ENCODE results near the genes CHST5, SYCE1L and WWOX.

DNA sequence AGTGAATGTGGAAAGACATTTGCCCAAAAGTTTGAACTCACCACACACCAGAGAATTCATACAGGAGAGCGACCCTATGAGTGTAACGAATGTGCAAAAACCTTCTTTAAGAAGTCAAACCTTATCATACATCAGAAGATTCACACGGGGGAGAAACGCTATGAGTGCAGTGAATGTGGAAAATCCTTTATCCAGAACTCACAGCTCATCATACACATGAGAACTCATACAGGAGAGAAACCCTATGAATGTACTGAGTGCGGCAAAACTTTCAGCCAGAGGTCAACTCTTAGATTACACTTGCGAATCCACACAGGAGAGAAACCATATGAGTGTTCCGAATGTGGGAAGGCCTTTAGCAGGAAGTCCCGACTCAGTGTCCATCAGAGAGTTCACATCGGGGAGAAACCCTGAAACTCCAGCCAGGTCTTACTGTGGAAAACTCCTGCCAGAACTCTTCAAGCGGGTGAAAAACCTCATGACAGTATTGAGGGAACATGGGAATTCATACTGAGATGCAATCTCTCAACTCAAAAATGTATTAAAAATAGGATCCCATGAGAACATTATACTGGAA lies 21.7 kb downstream of the ZFP1 start:
- PRO-cap, result no peak

GRCh38 chr16:75237999-75238987 lies 13.1 kb downstream of the BCAR1 start:
- PRO-cap, result no peak

- PRO-cap, result unidirectional peak, plus-strand start at chr16:75247451
These were observed 4.3 kb downstream of the BCAR1 start for GRCh38 chr16:75247079-75247608.

DNA sequence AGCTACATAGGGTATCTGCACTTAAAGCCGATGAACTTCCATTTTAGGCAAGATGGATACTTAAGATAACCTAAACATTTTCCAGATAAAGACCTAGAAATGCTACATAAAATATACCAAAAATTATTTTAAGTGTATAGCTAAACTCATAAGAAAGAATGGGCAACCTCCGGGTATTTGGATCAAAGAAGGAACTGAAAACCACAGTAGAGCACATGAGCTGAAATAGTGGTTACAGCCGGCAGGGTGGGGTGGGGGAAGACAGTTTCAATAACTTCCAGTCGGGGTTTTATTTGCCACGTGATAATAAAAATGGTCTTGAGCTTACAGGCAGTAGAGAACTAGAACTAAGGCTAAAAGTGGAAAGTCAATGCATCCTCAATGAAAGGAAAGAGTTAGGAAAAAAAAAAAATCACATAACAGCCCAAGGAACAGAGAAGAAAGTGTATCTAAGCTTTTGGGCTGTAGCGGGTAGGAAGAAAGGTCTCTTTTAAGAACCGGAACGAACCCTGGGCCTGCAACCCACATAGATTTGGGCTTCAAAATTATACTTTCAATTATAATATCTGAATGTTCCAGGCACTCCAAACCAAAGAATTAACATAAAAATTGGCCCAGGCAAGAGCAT lies 53.0 kb downstream of the CFDP1 start:
- PRO-cap, result no peak

- PRO-cap, result no peak
These were observed 50.5 kb downstream of the CFDP1 start for GRCh38 chr16:75382879-75383128.

- PRO-cap, result no peak
These were observed 11.9 kb upstream of the CFDP1 start for GRCh38 chr16:75445274-75445607.

DNA sequence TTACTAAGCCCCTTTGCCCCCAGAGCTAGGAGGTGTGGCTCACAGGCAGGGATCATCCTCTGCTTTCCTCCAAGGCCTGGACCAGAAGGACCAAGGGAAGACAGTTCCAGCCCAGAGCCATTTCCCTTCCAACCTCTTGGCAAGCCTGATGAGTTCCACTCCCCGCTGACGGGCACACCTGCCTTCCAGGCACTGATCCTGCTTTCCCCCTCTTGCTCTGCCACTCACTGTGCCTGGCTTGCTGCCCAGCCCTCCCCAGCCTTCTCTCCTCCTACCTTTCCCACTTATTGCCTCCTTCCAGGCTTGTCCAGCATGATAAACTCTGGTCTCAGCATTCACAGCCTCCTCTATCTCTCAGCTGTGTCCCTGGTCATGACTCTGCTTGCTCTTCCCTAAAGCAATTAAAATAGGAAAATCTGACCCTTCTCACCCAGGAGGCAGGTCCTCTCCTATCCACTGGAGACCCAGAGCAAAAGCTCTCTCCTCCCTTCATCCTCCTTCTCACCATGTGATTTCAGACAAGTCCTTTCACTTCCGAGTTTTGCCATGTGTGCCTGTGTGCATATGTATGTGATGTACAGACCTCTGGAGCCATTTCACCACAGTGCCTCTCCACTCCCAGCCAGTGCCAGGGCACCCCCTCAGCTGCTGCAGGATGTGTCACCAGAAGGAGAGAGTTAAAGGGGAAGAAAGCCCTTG lies 13.3 kb upstream of the TMEM170A start:
- PRO-cap, result no peak

- PRO-cap, result no peak
These were observed 9.1 kb downstream of the CHST6 start for GRCh38 chr16:75486058-75486542.

GRCh38 chr16:75516913-75517684 lies 18.8 kb downstream of the CHST5 start:
- PRO-cap, result bidirectional peak, plus-strand start at chr16:75517490, minus-strand start at chr16:75517263

DNA sequence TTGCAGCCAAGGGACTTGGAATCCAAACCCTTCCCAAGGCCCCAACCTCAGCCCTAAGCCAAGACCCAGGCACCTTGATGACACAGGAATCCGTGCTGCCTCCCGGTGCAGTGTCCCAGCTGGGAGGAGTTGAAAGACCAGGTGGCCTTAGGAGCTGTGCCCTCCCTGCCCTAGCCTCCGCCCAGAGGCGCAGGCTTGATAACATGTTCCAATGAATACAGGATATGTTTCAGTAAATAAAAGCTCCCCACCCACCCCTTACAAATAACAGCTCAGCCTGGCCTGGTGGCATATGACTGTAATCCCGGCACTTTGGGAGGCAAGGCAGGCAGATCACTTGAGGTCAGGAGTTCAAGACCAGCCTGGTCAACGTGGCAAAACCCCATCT lies at the start of gene CHST5:
Gene CHST5 (minus strand): TSS at position 138 of the 388 bp plus-strand sequence.
- PRO-cap, result no peak

GRCh38 chr16:75541253-75541839 lies 5.4 kb upstream of the CHST5 start:
- PRO-cap, result no peak

DNA sequence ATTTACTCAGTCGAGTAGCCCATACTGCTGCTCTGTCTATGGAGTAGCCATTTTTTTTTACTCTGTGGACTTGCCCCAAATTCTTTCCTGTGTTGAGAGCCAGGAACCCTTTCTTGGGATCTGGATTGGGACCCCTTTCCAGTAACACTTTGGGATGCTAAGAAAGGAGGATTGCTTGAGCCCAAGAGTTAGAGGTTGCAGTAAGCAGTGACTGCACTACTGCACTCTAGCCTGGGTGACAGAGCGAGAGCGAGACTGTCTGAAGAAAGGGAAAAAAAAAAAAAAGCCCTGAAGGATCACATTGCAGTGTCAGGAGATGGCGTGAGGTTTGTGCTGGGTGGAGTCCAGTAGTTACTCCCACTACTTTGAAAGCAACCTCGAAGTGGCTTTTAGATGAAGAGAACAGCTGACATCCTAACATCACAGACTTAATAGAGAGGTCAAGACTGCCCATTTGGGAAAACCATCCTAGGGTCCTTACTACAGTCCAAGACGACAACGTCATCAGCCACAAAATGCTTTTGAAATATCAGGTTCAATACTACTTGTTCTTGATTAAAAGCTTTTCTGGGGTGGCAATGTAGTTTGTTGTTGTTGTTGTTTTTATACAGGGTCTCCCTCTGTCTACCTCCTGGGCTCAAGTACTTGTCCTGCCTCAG lies 4.0 kb upstream of the TMEM231 start:
- PRO-cap, result no peak

DNA sequence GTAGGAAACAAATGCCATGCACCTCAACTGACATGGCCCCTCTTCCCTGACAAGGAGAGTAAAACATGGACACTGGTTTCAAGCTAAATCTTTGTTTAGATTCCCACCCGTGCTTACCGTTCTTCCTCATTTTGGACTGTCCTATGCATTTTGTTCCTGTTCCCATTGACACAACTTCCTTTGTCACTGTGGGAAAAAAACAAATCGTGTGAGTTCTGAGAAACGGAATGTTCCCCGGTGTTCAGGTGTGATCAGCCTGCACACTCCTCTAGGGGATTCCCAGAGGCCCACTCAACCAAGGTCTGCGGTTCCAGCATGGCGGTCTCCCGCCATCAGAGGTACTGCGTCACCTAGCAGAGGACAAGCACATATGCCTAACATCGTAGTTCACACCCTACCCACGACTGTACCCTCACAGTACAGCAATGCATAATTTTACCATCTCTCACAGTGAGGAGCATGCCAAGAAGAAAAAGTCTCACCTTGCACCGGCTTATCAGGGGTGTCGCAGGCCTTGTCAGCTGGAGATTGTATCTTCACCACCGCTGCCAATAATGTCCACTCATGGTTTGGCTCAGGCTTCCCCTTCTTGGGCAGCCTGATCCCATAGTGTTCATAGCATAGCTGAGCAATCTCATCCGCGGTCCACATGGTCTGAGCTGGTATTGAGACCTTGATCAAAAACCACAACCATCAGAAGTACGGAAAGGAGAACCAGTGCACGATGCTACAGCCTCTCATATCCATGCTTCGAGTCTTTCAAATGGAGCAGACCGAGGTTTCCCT lies 2.7 kb downstream of the ADAT1 start:
- PRO-cap, result no peak

DNA sequence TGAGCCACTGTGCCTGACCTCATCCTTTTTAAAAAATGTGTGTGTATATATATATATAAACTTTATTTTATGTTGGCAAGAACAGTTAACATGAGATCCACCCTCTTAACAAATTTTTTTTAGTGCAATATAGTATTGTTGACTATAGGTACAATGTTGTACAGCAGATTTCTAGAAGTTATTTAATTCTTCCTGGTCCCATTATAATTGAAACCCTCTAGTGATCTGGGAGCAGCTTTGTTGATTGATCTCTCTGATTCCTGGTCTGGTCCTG lies 254.2 kb upstream of the CNTNAP4 start:
- PRO-cap, result no peak

DNA sequence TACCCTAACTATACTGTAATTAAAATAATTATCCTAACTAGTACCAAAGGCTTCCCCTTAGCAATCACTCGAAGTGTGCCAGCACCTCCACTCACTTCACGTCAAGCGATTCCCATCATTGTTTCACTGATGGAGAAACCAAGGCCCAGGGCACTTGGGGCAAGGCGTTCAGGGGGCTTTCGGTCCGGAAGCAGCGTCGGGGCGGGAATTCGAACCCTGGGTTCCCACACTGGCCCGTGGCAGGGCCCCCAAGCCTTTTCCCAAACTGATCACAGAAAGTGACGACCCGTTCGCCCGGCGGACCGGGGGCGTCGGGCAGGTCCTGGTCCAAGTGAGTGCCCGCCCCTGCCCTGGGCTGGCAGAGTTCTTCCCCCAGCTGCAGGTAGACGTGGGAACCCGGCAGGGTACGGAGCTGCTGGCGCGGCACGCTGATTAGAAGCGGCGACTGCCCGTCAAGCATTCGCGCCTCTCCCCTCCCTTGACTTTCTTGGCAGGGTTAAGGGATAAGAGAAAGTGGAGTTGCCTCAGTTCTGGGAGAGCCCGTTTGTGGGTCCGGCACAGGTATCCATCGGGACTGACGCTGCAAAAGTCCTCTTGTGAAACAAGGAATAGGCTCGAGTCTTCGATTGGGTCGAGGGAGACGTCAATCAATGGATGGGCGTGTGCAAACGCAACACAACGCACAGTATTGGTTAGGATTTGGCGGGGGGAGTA lies 726 bp upstream of the MON1B start:
- PRO-cap, result bidirectional peak, plus-strand start outside the sequence, minus-strand start at position 576 of the sequence

GRCh38 chr16:77199233-77199592 lies at the start of gene SYCE1L:
Gene SYCE1L, plus strand, starts transcription at chr16:77199408.
- PRO-cap, result no peak

DNA sequence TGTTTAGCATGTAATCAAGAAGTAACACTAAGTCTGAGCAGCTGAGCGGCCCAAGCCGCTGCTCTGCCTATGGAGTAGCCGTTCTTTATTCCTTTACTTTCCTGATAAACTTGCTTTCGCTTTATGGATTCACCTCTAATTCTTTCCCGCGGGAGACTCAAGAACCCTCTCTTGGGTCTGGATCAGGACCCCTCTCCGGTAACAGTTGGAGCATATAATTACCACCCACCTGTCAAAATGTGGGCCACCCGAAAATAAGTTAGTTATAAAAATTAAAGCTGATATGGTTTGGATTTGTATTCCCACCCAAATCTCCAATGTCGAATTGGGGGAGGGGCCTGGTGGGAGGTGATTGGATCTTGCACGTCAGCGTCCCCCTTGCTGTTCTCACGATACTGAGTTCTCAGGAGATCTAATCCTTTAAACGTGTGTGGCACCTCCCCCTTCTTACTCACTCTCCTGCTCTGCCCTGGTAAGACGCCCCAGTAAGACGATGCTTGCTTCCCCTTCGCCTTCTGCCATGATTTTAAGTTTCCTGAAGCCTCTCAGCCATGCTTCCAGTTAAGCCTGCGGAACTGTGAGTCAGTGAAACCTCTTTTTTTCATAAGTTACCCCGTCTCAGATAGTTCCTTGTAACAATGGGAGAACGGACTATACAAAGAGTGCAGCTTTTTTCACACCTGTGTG lies 35.3 kb downstream of the SYCE1L start:
- PRO-cap, result no peak

- PRO-cap, result no peak
These were observed 81.5 kb upstream of the NUDT7 start for GRCh38 chr16:77640885-77641084.

DNA sequence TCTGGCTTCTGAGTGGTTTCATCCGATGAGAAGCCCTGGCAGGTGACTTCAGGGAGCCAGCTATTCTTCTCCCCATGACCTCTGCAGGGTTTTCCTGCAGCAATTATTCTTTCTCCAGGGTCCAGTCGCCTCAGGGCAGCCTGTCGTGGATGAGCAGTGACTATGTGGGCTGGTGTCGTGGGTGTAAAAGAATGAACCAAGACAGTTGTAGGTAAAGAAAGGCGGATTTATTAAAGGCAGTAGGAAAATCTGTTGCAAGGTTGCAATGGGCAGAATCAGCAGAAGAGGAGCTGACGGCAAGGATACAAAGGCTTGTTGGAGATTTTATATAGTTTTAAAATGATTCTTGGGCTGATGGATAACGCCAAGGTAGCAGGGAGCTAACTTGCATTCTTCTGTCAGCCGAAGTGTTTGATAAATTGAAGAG lies 6.9 kb upstream of the WWOX start:
- PRO-cap, result no peak

- PRO-cap, result bidirectional peak, plus-strand start at chr16:78099656, minus-strand start at chr16:78099310
These were observed at the start of gene WWOX for GRCh38 chr16:78099014-78100403. Gene WWOX, plus strand, starts transcription at chr16:78099654.

All from penis (tissue), 1 donor.